Skeletal muscle satellite cell (primary cell): Measurements from ENCODE around the gene LUC7L2.

DNA sequence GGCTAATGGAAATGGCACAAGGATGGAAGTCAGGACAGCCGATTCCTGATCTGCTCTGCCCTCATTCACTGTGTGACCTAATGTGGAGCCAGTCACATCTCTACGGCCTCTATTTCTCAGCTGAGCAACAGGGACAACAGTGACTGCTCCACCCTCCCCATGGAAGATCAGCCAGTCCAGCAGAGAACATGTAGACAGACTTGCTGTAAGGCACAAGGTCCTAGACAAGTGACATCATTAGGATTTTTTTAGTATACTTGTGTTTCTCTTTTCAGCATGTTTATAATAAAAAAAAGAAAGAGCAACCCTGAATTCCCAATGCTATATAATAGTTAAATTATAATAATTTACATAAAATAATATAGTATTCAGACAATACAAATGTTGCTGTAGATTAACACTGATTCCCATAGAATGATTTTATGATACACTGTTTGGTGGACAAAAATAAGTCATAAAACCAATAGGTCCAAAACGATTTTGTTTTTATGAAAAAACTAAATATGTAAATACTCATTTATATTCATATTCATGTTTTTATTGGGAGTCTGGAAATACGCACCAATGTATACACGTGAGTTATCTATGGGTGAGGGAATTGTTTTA, 25.0 kb upstream of the DGKI start:
- CAGE, long polyA plus RNA: no peak

DNA sequence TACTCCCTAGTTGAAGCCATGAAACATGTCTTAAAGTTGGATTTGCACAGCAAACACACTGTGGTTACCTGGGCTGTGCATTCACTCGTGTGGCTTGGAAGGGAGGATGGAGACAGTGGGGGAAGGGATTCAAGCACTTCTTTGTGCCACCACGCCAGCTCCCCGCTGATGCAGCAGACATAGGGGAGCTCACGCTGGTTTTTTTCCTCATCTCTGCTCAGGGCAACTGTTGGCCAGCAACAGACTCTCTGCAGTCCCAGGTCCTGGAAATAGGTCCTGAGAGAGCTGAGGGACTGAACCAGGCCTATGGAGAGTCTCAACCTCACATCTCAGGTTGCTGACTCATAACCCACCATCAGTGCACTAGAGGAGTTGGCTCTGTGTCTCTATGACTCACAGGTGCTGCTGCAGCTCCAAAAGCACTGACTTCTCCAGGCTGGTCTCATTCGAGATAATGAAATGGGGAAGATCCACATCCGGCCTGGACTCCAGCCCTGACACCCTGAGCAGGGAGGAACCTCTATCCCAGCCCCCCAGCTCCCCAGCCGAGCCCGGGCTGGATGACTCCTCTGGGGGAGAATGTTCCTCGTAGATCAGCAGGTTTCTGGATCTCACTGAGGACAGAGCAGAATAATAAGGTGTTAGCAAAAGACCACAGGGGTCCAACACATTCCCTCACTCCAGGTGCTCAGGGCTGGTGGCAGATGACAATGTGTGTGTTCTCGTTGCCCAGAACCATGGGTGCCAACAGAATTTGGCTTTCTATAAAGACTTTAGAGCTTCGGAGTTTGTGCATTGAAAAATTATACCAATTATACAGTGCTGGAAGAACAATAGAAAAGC, 35.5 kb upstream of the DGKI start:
- CAGE, long polyA plus RNA: no peak

- CAGE, long polyA plus RNA: no peak
Observed at GRCh38 chr7:137932823-137934013, 68.7 kb downstream of the CREB3L2 start.

DNA sequence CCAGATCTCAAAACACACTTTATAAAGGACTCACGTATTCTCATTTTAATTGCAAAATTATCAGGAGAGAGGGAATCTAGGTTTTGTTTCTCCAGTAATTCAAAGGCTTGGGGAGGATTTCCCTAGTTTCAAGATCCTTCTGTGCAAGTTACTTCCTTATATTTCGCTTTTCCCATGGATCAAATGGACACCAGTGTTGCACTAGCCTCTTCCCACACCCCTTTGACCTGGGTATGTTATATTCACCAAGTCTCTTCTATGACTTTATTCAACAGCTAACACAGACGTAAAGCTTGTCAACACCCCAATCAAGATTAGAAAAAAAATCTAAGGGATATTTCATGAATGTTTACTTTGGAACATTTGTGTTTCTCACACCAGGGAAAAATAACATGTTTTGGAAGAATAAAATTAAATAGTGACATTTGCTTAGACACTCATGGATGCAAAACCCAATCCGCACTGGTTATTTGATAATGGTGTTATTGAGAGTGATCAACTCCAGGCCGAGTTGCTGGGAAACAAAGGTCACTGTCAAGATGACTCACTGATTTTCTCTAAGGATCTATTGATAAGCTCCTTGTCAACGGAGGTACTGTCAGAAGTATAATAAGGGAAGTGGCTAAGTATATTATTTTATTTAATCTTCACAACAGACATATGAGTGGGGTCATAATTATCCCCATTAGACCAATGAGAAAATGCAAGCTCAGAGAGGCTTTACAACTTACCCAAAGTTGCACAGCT, 52.4 kb downstream of the CREB3L2 start:
- CAGE, long polyA plus RNA: no peak

DNA sequence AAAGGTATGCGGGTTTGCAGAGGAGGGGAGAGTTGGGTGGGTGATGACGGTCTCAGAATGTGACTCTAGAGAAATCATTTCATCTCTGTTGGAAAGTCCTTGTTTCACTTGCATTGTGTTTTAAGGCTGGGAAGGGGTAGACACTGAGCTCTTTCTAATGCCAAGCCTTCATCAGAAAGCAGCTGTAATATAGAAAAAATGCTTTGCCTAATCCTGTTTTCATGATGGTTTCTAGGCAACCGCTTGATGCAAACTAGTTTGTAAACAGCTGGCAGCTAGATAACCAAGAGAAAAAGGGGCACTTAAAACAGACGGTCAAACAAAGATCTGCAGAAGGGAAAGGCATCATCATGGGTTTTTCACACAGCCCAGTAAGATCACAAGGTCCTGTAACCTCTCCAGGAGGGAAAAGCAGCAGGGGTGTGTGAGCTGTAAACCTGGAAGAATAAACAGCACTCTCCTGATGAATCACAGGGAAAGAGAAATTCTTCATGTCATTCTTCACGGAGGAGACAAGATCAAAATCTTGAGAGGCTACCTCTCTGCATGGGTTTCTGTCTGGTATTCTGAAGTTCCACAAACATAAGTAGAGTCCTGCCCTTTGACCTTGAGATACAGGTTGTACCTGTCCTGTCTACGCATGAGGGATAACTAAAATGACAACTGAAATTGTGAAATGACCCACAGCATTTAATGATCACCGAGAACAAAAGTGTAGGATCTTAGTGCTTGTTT, 48.2 kb downstream of the CREB3L2 start:
- CAGE, long polyA plus RNA: no peak

DNA sequence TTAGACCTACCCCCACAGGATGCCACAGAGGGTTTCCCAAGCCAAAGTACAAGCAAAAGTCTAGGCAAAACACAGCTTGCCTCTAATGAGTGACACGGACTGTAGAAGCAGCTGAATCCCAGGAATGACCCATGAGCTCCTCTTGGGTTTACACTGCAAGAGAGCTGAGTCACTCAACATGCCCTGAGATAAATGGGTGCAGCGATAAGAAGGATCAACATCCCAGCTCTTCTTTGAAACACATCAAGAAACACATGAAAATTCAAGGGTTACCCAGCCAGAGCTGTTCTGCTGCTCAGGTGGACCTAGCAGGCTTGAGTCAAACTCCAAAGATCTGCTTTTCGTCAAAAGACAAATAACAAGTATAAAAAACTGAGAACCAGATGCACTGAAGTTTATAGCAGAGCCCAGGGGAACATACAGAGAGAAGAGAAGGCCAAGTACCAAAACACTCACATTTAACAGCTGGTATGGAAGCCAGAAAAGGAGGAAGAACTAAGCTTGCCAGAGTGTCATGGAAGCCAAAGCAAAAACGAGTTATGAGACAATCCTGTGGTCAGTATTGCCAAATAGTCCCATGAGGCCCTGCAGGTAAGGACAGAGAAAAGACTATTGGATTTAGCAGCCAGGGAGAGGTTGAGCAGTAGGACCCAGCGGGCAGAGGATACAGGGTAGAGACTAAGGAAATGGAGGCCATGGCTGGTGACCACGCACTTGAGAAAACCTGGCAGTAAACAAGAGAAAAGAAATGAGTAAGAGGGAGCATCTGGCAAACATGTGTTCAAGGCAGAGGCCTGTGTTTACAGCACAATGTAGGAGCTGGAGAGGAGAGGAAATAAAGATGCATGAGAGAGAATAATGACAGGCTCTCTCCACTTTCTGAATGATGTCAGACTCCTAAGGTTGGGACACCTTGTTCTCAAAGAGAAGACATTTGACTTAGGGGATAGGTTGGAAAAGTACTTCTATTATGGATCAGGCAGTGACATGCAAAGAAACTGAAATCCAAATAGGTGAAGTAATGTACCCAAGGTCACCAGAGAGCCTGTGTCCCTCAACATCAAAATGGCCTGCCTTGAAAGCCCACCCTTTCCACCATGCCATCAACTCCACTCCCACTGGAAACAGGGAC, 9.3 kb downstream of the CREB3L2 start:
- CAGE, long polyA plus RNA: no peak

DNA sequence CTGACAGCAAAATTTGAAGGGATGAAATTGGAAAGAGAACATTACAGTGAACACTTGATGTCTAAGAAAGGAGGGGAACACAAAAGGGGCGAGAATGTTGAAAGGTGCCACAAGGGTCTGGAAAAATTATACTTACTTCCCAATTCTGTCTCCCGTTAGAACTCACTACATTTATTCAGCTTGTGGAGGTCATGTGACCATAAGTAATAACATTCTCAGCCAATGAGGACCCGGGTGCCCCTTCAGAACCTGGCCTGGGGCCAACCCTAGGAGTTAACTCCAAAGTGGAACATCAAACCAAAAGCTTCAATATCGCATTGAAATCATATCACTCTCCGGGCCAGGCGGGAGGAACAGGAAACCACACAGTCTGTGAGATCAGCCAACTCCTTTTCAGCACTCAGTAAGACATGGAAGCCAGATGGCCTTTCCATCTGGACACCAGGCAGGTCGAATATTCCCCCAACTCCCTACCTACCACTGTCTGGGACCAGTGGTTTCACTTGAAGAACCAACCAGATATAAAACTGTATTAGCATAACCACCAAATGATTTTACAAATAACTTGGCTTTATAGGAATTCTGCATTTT, 5.5 kb downstream of the CREB3L2 start:
- CAGE, long polyA plus RNA: no peak

- CAGE, long polyA plus RNA: no peak
Observed at GRCh38 chr7:138161379-138161951, 85.2 kb downstream of the AKR1D1 start.

GRCh38 chr7:138564095-138564808, 104.2 kb downstream of the TRIM24 start:
- CAGE, long polyA plus RNA: no peak

DNA sequence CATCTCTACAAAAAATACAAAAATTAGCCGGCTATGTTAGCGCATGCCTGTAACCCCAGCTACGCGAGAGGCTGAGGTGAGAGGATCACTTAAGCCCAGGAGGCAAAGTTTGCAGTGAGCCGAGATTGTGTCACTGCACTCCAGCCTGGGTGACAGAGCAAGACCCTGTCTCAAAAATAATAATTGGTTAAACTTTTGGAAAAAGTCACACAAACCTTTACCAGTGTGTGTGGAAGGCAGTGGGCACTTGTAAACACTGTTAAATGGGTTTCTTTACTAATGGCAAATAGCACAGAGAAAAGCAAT, 117.8 kb downstream of the SVOPL start:
- CAGE, long polyA plus RNA: no peak

GRCh38 chr7:138886343-138886926, 88.4 kb upstream of the ATP6V0A4 start:
- CAGE, long polyA plus RNA: no peak

DNA sequence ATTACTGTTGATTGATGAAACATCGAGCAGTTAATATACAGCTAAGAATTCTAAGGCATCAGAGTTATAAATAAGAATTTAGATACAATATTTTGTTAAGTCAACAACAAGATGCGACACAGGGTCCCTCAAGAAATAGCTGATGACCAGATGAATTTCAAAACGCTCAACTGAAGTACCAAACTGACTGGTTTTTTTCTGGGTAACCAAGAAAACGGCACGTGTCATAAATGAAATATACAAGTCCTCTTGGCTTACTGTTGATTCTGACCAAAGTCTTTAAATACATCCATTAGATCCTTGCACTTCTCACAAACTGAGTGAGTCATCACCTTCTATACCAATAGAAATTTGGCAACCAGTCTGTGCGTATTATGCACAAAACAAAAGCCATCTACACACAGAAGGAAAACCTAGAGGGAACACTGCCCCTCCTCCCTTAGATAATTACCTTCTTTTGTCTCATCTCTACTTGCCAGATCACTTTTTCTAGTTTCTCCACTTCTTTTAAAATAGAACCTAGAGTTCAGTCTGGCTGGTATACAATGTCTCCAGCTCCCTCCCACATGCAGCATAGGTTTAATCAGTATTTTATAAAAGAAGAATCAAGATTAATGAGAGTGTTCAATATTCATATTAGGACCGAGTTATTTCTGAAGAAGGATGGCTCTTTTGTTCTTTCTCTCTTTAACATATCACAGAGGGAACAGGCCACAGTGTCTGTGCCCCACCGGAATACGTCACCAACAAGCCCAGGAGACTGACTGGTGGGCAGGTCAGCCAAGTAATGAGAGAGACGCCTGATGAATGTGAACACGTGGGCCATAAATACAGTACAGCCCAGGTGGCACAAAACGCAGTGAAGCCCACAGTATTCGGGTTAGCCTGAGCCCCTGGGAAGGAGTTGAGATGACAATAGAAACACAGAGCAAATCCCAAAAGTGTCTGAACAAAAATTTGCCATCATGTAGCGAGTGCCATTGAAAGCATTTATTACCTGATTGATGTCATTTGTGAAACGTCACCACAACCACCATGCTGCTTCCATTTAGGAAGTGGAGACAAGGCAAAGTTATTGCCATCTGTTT, 91.4 kb downstream of the KIAA1549 start:
- CAGE, long polyA plus RNA: no peak

DNA sequence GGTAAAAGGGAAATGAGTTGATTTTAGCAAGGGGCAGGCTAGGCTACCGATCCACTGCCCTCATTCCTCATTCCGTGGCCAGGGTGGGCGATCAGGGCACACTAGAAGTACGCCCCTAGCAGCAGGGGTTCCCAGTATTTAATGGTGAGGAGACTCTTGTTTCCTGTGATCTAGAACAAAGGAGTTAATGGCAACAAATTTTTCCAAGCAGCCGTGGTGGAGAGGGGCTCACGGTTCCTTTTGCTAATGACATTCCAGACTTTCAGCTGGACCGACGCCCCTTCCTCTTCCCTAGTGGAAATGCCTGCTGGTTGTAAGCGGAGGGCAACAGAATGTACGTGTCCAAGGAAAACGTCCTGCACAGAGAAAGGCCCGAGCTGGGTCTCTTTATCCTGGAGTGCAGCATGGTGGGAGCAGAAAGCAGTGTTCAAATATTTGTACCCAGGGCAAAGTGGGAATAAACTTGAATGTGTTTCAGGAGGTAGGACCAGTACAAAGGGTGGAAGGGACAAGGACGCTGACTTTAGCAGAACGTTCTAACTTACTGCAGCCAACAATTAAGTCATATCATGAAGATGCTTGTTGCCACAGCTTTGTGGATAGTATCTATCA, 30.3 kb upstream of the ZC3HAV1L start:
- CAGE, long polyA plus RNA: no peak

GRCh38 chr7:139068335-139068896, 32.6 kb upstream of the ZC3HAV1L start:
- CAGE, long polyA plus RNA: no peak

GRCh38 chr7:139093333-139094476, 15.8 kb downstream of the ZC3HAV1 start:
- CAGE, long polyA plus RNA: no peak

DNA sequence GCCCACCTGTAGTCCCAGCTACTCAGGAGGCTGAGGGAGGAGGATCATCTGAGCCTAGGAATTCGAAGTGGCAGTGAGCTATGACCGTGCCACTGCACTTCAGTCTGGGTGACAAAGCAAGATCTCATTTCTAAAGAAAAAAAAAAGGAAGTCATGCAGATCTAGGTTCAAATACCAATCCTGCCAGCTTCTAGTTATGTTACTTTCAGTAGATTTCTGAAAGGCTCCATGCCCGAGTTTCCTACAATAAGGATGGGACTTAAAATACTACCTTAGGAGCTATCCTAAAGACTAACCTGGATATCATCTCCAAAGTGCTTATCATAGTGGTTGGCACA, 4.5 kb downstream of the ZC3HAV1 start:
- CAGE, long polyA plus RNA: no peak

GRCh38 chr7:139231975-139232190, 846 bp downstream of the UBN2 start:
- CAGE, long polyA plus RNA: no peak

- CAGE, long polyA plus RNA: no peak
Observed at GRCh38 chr7:139232191-139232490, 1.1 kb downstream of the UBN2 start.

DNA sequence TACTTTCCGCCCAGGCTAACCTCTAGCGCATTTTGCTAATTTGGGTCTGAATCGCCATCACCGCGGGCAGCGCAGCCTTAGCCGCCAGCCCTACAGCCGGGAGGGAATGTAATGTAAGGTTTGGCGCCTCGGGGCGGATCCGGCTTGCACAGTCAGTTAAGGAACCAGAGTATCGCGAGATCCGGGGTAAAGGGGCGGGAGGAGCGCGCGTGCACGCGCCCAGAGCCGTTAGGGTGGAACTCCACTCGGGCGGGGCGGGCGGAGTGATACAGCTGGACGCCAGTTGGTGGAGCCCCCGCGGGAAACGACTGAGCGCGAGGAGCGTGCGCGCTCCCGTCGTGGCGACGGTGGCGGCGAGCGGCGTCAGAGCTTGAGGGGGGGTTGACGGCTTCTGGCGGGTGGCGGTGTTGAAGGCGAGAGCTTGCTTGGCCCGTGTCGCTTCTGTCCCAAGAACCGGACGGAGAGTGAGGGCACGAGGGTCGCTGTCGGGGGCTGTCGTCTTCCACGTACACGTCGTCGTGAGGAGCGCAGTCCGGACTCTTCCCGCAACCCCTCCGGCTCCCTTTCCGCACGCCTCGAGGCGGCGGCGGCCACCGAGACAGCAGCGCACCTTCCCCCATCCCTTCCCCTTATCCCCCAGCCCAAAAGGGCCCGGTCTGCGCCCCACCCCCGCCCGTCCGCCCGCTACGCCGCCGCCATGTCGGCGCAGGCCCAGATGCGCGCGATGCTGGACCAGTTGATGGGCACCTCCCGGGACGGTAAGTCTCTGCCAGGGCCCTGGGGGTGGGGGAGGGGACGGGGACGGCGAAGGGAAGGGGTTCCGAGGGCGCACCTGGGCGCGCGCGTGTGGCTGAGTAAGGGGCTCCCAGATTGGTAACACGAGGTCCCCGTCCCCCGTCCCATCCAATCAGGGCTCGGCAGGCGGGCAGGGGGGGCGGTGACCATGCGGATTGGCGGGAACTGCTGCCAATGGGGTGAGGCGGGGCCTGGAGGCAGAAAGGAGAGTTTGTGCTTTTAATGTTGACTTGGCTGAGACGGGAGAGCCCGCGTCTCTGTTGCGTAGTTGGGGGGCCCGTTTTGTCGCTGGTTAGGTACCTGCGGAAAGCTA, at the start of gene LUC7L2:
TSS of gene LUC7L2 (plus strand) at position 330 of the 1,108 bp plus-strand sequence.
- CAGE, long polyA plus RNA: no peak

DNA sequence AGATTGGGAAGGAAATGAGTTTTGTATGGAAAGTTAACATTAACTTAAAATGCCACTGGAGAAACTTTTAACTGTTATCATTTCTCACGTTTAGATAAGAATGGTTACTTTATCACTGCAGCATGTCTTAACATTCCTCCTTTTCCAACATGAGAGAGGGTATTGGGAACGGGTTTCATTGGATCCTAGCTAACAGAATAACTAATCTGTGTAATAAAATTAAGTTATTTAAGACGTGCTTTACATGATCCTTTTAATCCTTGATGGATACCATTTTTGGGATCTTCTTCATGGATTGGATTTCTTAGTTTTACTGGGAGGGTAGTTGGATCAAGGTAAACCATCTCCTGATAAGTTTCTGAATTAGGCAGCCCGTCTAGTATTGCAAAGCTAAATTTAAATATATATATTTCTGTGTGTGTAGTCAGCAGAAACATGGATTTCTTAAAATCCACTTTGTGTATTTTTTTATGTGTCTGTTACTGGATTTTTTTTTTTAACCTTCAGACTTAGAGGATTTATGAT, 2.0 kb downstream of the LUC7L2 start:
- CAGE, long polyA plus RNA: no peak